Thyroid gland (tissue), 7 donors: ENCODE measurements around a stretch of chr3.

GRCh38 chr3:127821514-127822068, 724 bp downstream of the MGLL start:
- PRO-cap, 2 experiments: peak in 1 of 2 experiments; most common plus-strand start chr3:127821623 (in 1)
- RAMPAGE, long total RNA, 5 experiments: no peak in any of the 5 experiments

- PRO-cap, 2 experiments: no peak in any of the 2 experiments
- RAMPAGE, long total RNA, 5 experiments: no peak in any of the 5 experiments
Measured at GRCh38 chr3:128006164-128007651, 45.5 kb upstream of the SEC61A1 start.

GRCh38 chr3:128235315-128236087, 82.2 kb downstream of the EEFSEC start:
- PRO-cap, 2 experiments: no peak in any of the 2 experiments
- RAMPAGE, long total RNA, 5 experiments: no peak in any of the 5 experiments

DNA sequence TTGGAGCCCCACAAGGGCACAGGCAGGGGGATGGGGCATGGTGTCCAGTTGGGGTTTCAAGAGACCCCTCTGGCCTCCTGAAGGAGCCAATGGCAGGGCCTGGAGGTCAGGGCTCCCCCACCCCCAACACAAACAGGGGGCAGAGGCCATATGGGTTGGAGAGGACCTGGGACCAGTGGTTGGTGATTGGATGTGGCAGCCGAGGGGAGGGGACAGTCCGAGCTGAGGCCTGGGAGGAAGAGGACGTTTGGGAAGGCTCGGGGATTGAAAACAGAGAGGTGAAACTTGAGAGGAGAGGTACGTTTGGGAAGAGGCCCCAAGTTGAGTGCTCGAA, 53.8 kb downstream of the DNAJB8 start:
- PRO-cap, 2 experiments: no peak in any of the 2 experiments
- RAMPAGE, long total RNA, 5 experiments: no peak in any of the 5 experiments

GRCh38 chr3:128483640-128484775, 9.0 kb downstream of the GATA2 start:
- PRO-cap, 2 experiments: no peak in any of the 2 experiments
- RAMPAGE, long total RNA, 5 experiments: no peak in any of the 5 experiments

DNA sequence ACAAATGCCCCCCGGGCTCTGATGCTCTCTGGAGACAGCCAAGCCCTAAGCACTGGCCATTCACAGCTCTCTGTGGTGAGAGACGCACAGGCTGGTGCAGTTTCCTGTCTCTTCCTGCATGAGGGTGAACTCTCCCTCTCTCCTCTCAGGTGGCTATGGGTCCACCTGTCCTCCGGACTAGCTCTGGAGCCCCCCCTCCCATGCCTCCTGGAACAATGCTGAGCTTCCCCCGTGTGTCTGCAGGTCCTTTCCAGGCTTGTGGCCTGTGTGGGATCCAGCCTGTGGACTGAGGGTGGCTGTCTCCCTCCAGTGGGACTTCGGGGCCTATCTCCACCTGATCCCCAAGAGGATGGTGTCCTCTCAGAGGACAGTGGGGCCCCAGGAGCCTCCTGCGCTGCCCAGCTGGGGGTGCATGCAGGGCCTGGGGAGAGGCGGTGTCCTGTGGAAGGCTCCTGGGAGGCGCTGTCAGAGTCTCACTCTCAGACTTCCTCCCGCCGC, 30.3 kb upstream of the GATA2 start:
- PRO-cap, 2 experiments: no peak in any of the 2 experiments
- RAMPAGE, long total RNA, 5 experiments: no peak in any of the 5 experiments

GRCh38 chr3:128605284-128605633, 45.4 kb downstream of the RPN1 start:
- PRO-cap, 2 experiments: no peak in any of the 2 experiments
- RAMPAGE, long total RNA, 5 experiments: no peak in any of the 5 experiments

DNA sequence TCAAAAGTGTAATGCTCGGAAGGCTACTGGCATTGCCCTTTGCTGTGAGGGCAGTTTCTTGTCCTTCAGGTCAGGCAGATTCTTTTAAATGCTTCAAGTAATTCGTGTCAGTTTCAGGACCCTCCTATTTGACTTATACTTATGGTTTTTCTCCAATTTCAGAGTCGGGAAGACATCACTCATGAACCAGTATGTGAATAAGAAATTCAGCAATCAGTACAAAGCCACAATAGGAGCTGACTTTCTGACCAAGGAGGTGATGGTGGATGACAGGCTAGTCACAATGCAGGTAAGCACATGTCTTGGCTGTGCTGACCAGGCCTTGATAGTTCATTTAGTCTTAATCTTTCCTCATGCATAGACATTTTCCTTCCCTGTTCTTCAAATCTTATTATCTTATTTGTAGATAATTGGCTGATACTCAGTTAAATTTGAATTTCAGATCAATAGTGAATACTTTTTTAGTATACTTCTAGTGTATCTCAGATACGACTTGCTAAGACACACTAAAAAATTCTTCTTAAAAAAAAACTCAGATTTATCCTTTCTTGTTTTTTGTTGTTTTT, 71.9 kb downstream of the RAB7A start:
- PRO-cap, 2 experiments: no peak in any of the 2 experiments
- RAMPAGE, long total RNA, 5 experiments: no peak in any of the 5 experiments

DNA sequence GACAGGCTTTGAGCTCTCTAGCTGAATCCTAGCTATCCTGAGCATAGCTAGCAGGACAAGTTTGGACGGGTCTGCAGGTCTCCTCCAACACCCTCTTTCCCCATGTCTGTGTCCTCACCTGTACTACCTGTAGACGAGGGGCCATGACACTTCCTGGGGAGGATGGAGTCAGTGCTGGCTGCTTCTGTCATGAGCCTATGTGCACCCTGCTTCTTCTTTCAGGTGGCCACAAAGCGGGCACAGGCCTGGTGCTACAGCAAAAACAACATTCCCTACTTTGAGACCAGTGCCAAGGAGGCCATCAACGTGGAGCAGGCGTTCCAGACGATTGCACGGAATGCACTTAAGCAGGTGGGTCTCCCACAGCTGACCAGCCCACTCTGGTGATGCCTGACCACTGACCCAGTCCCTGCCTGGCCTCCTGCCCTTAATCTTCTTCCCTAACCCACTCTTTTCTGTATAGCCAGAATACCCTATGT, 72.1 kb upstream of the ACAD9 start:
- PRO-cap, 2 experiments: no peak in any of the 2 experiments
- RAMPAGE, long total RNA, 5 experiments: no peak in any of the 5 experiments

- PRO-cap, 2 experiments: no peak in any of the 2 experiments
- RAMPAGE, long total RNA, 5 experiments: no peak in any of the 5 experiments
Measured at GRCh38 chr3:128998518-128998987, 2.6 kb upstream of the EFCC1 start.

DNA sequence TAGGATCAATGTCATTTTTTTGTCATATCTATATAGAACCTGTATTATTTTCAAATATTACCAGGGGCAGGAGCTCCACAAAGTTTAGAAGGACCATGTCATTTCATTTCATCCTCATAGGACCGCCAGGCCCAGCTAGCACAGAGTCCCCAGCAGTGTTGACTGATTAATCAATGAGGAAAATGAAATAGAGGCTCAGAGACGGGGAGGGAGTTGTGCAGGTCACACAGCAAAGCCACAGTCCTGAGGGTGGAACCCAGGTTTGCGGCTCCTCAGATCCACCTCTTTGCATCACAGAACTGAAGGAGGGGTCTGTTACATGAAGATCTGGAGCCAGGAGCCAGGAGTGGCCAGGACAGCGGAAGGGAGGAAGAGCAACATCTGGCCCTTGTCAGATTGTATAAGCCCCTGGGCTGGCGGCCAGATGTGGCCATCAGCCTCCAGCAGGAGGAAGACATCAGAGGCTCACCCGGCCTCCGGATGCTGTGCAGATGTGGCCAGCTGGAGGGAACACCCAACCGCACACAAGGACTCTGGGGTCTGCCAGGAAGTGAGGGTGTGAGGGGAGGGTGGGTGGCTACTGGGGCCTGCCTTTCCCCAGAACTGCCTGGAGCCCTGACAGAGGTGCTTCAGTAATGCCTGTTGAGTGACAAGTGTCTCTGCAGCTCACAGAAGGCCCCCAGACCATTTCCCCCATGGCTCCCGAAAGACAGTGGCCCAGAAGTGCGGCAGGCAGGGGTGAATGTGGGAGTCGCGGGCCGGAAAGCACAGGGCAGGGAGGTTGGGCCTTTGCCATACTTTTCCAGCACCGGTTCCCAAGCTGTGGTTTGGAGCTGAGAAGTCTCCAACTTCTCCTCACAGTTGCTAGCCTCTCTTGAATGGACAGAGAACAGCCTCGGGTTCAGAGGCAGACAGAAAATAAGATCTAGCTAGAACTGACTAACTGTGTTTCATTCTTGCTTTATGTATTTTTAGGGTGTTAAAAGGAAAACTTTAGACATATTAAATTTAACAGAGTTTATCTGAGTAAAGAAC, 21.3 kb downstream of the EFCC1 start:
- PRO-cap, 2 experiments: peak in 1 of 2 experiments; most common plus-strand start position 353 of the sequence (in 1); most common minus-strand start position 301 of the sequence (in 1)
- RAMPAGE, long total RNA, 5 experiments: no peak in any of the 5 experiments

- PRO-cap, 2 experiments: no peak in any of the 2 experiments
- RAMPAGE, long total RNA, 5 experiments: no peak in any of the 5 experiments
Measured at GRCh38 chr3:129250036-129250277, 551 bp downstream of the COPG1 start.

GRCh38 chr3:129257149-129258003, 8.0 kb downstream of the COPG1 start:
- PRO-cap, 2 experiments: no peak in any of the 2 experiments
- RAMPAGE, long total RNA, 5 experiments: no peak in any of the 5 experiments

- PRO-cap, 2 experiments: peak in 2 of 2 experiments; most common plus-strand start chr3:129315097 (in 1); most common minus-strand start chr3:129314859 (in 2)
- RAMPAGE, long total RNA, 5 experiments: no peak in any of the 5 experiments
Measured at GRCh38 chr3:129314583-129315275, 1.4 kb downstream of the H1-10 start.

- PRO-cap, 2 experiments: no peak in any of the 2 experiments
- RAMPAGE, long total RNA, 5 experiments: no peak in any of the 5 experiments
Measured at GRCh38 chr3:129417312-129417839, 11.1 kb downstream of the EFCAB12 start.

DNA sequence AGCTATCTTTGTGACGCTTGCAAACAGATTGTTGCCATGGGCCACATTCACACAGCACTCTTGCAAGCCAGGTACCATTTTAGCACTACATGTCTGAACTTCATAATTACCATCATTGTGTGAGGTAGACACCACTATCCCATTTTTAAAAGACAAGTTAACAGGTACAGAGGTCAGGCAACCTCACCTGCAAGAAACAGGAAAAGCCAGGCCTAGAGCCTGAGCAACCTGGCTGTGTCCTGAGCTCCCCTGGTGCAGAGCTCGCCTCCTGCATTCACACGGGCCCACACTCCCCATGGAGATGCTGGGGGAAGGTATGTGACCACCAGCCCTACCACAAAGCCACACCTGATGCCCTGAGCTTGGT, 1.1 kb upstream of the EFCAB12 start:
- PRO-cap, 2 experiments: no peak in any of the 2 experiments
- RAMPAGE, long total RNA, 5 experiments: no peak in any of the 5 experiments

- PRO-cap, 2 experiments: no peak in any of the 2 experiments
- RAMPAGE, long total RNA, 5 experiments: no peak in any of the 5 experiments
Measured at GRCh38 chr3:129525268-129525859, 3.1 kb upstream of the RHO start.

- PRO-cap, 2 experiments: no peak in any of the 2 experiments
- RAMPAGE, long total RNA, 5 experiments: no peak in any of the 5 experiments
Measured at GRCh38 chr3:129558143-129559172, 15.5 kb downstream of the H1-8 start.

GRCh38 chr3:129577335-129577822, 29.1 kb downstream of the PLXND1 start:
- PRO-cap, 2 experiments: no peak in any of the 2 experiments
- RAMPAGE, long total RNA, 5 experiments: no peak in any of the 5 experiments

- PRO-cap, 2 experiments: peak in 2 of 2 experiments; most common plus-strand start chr3:129593054 (in 2); most common minus-strand start chr3:129592772 (in 2)
- RAMPAGE, long total RNA, 5 experiments: no peak in any of the 5 experiments
Measured at GRCh38 chr3:129592666-129593199, 13.7 kb downstream of the PLXND1 start.